Cerebellum (tissue), 5 donors: ENCODE results near the genes SRRM5, ZNF428, ZNF221, ZNF234 and CEACAM16.

DNA sequence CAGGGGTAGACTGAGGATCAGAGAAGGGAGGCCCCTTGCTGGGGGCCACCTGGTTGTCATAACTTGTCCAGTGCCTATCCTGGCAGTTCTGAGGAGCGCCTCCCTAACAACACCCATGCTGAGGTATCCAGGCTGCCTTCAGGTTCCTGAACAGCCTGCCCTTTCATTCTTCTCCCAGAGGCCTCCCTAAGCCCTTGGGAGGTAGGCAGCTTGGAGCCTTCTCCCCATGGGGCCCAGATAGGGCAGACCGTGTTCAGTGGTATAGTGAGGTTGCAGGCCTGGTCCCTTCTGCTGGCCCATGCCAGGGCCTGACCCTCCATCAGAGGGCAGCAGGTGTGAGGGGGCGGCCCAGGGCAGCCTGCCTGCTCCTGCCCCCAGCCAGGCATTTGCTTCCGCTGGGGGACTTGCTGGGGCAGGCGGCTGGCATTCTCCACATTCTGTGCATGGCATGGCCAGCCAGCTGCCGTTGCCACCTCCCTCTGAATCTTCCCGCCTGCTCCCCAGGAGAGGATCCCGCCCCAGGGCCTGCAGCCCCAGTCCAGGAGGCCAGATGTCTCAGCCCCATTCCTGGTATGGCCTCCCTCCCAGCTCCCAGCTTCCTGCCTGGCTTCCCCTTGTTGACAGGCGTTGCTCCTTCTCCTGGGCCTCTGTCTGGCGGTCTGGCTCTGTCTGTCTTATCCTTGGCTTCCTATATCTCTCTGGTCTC lies 8.8 kb downstream of the CIC start:
- PRO-cap, 3 experiments = no peak in any of the 3 experiments
- RAMPAGE, long total RNA = no peak

- PRO-cap, 3 experiments = no peak in any of the 3 experiments
- RAMPAGE, long total RNA = no peak
These were observed 9.4 kb downstream of the CIC start for GRCh38 chr19:42278423-42278950.

GRCh38 chr19:42281122-42281703 lies 12.2 kb downstream of the CIC start:
- PRO-cap, 3 experiments = peak in 2 of 3 experiments; most common minus-strand start chr19:42281634 (in 2)
- RAMPAGE, long total RNA = no peak

DNA sequence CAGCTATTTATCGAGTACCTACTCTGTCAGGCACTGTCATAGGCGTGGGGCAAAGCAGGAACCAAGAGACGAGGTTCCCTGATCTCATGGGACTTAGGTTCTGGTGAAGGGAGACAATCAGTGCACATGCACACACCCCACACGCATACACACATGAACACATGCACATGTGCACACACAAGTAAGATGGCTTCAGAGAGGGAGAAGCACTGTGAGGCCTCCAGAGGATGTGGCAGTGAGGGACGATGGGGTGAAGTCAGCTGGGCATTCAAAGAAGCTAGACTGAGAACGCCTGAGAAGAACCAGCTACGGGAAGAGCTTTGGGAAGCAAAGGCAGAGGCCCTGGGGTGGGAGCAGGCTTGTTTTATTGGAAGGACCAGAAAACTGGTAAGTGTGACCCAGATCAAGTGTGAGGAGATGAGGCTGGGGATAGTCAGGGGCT lies 13.1 kb downstream of the CNFN start:
- PRO-cap, 3 experiments = no peak in any of the 3 experiments
- RAMPAGE, long total RNA = no peak

DNA sequence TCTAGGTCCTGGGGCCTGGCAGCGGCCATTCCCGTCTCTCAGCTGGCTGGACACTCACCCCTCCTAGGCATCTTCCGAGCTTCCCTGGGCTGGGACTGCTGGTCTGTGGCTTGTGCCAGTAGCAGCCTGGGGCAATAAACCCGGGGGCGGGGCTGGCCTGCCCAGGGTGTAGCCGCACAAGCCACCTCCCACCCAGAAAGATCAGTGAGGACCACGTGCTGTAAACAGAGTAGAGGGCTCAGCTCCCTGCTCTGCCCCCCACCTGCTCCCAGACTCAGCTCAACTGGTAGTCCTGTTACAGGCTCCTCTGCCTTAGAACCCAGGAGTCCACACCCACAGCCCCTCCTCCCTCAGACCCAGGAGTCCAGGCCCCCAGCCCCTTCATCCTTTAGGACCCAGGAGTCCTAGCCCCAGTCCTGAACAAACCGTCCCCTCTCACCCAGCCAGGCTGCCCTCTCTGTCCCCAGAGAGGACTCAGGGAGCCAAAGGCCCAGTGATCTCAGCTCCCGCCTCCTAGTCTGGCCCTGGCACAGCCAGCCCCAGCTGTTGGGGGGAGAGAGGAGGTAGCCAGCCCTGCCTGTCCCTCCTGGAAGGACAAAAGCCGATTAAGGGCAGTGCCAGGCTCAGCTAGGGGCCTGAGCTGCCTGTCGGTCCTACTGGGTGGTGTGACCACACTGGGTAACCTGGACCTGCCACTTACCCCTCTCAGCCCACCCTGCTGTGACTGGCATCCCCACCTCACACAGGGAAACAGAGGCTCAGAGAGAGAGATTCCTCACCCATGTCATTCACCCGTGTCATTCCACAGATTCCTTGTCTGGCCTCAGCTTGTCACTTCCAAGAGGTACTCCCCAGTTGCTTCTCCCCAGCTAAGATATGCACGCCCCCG lies 14.6 kb downstream of the LIPE start:
- PRO-cap, 3 experiments = no peak in any of the 3 experiments
- RAMPAGE, long total RNA = no peak

GRCh38 chr19:43574811-43575369 lies 437 bp downstream of the XRCC1 start:
- PRO-cap, 3 experiments = no peak in any of the 3 experiments
- RAMPAGE, long total RNA = no peak

DNA sequence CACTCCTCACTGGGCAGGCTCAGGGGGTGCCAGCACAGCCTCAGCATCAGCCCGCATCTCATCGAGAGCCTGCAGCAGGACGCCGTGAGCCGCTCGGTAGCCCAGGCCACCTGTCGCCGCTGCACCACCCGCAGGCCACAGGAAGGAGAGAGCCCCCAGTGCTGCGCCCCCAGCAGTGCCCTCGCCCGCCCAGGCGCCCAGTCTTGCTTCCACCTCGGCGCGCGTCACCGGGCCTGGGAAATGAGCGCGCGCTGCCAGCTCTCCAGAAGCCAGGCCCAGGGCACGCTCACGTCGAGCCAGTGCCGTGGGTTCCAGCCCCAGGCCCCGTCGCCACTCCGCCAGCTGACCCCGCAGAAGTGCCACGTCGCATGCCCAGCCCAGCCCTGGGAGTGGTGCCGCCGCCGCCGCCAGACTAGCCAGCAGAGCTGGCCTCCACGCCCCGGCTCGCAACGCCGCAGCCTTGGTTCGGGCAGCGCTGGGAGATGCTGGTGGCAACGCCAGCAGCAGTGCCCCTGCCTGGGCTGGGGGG lies 3.9 kb downstream of the IRGQ start:
- PRO-cap, 3 experiments = no peak in any of the 3 experiments
- RAMPAGE, long total RNA = no peak

- PRO-cap, 3 experiments = no peak in any of the 3 experiments
- RAMPAGE, long total RNA = no peak
These were observed at the start of gene SRRM5 for GRCh38 chr19:43611913-43612305. SRRM5 (plus strand) TSS chr19:43612088.

- PRO-cap, 3 experiments = peak in 3 of 3 experiments; most common plus-strand start chr19:43619691 (in 2); most common minus-strand start chr19:43619629 (in 2)
- RAMPAGE, long total RNA = start-site peak on the minus strand at chr19:43619584-43619620, 1,866 and 1,547 reads in 2 replicates
These were observed at the start of gene ZNF428 for GRCh38 chr19:43618644-43619766. ZNF428 (minus strand) TSS chr19:43619629.

- PRO-cap, 3 experiments = no peak in any of the 3 experiments
- RAMPAGE, long total RNA = no peak
These were observed 10.7 kb upstream of the CADM4 start for GRCh38 chr19:43650464-43650663.

GRCh38 chr19:43766193-43766882 lies 11.6 kb upstream of the SMG9 start:
- PRO-cap, 3 experiments = no peak in any of the 3 experiments
- RAMPAGE, long total RNA = no peak

DNA sequence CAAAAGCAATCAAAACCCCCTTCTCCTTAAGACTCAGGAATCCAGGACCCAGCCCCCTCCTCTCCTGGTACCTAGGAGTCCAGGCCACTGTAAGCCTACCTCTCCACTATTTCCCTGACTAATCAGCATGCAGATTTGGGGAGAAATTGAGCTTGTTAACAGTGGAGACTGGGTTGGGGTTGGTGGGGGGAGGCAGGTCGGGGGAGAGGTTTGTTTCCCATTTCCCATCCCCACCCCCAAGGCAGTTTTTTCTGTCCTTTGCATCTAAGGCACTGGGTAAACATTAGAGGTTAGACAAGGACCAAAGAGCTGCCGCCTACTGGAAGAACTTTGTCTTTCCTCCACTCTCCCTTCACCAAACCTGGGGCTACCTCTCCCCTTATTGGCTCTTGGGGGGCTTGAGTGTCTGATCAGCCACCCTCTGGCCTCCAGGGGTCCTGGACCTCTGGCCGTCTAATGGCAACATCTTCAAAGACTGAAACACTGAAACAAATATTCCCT lies 971 bp downstream of the KCNN4 start:
- PRO-cap, 3 experiments = no peak in any of the 3 experiments
- RAMPAGE, long total RNA = no peak

DNA sequence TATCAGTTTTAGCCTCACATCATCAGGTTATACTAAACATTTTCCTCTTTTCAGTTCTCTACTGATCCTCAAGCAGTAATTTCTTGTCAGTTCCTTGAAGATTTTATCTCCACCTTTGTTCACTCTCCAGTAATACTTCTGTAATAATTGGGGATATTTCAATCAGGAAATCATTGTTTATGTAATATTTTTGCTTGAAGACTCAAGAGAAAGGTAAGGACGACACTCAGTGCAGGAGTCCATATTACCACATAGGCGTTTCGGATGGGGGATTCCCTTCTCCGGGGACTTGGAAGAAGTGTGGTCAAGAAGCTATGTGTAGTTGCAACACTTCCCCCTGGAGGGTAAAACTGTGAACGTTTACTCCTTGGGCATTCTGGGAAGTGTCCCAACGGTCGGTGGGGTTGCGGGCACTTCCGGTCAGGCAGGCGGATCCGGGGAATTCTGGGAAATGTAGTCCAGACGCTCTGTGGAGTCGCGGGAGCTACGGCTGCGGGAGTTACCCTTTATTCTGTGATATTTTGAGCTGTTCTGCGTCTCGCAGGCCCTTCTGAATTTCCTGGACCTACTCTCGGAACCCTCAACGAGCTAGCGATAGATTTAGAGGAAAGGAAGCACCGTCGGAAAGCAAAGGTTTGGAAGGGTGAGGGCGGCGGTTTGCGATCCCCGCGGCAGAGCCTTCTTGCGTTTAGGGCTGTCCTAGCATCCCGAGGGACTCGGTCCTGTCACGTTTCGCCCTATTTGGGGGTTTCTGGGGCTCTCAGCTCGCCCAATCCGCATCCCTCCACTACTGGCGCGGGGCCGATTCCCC lies at the start of gene ZNF221:
Gene ZNF221 (plus strand): TSS at position 461 of the 811 bp plus-strand sequence.
- PRO-cap, 3 experiments = peak in 3 of 3 experiments; most common plus-strand start position 461 of the sequence (in 3); most common minus-strand start position 354 of the sequence (in 1)
- RAMPAGE, long total RNA = no peak

DNA sequence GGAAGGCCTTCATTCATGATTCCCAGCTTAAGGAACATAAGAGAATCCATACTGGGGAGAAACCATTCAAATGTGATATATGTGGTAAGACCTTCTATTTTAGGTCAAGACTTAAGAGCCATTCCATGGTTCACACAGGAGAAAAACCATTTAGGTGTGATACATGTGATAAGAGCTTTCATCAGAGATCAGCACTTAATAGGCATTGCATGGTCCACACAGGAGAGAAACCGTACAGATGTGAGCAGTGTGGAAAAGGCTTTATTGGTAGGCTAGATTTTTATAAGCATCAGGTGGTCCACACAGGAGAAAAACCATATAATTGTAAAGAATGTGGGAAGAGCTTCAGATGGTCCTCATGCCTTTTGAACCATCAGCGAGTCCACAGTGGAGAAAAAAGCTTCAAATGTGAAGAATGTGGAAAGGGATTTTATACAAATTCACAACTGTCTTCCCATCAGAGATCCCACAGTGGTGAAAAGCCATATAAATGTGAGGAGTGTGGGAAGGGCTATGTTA lies 6.0 kb upstream of the ZNF230 start:
- PRO-cap, 3 experiments = no peak in any of the 3 experiments
- RAMPAGE, long total RNA = no peak

- PRO-cap, 3 experiments = no peak in any of the 3 experiments
- RAMPAGE, long total RNA = no peak
These were observed 1.2 kb upstream of the ZNF225 start for GRCh38 chr19:44111845-44112491.

DNA sequence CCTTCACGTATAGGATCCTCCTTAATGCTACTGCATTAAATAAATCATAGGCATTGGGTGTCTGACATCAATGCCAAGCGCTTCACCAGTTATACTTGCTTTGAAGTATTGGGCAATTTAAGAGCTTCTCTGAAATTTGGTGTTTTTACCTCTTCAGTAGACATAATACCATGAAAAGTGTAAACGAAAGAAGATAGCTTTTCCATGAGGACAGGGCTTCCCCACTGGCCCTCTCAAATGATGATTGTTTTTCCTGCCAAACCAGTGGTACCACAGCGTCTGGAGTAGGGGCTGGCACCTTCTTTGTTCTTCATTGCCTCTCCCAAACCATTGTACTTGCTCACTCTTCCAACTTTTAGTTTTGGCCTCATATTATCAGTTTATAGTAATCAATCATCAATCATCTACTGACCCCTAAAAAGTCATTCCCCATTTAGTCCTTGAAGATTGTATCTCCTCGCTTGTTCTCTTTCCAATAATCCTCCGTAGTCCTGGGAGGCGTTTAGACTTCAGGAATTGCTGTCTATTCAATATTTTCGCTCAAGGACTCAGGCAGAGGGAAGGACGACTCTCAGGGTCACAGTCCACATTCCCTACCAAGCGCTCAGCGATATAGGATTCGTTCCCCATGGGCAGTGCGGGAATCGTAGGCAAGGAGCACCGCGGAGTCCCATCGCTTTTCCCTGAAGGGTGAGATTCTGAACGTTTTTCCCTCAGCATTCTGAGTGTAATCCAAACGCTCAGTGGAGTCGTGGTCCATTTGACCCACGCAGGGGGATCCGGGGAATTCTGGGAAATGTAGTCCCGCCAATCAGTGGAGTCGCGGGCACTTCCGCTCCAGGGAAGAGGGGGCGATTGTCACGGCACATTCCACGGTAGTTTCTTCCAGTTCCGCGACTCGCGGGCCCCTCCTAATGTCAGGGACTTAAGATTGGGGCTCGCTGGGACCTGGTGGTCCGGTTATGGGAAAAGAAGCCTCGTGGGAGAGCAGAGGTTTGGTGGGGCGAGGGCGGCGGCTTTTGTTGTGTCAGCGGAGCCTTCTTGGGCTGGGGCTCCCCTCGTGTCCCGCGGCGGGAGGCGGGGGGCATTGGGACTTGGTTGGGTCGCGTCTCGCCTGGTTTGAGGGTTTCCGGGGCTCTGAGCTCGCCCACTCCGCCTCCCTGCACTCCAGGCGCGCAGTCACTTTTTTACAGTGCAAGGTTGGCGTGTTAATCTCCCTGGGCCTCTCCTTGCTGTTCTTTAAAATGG lies at the start of gene ZNF234:
Gene ZNF234 (plus strand): TSS at position 814 of the 1,248 bp plus-strand sequence.
- PRO-cap, 3 experiments = peak in 3 of 3 experiments; most common plus-strand start position 814 of the sequence (in 1); most common minus-strand start position 672 of the sequence (in 3)
- RAMPAGE, long total RNA = start-site peak on the minus strand centred at position 728 of the sequence, 88 bp wide, 115 and 14 reads in 2 replicates

- PRO-cap, 3 experiments = no peak in any of the 3 experiments
- RAMPAGE, long total RNA = no peak
These were observed 25.6 kb upstream of the IGSF23 start for GRCh38 chr19:44587626-44588329.

- PRO-cap, 3 experiments = no peak in any of the 3 experiments
- RAMPAGE, long total RNA = no peak
These were observed 23.0 kb upstream of the IGSF23 start for GRCh38 chr19:44590234-44590799.

- PRO-cap, 3 experiments = no peak in any of the 3 experiments
- RAMPAGE, long total RNA = no peak
These were observed 1.2 kb downstream of the CEACAM19 start for GRCh38 chr19:44672288-44673074.

DNA sequence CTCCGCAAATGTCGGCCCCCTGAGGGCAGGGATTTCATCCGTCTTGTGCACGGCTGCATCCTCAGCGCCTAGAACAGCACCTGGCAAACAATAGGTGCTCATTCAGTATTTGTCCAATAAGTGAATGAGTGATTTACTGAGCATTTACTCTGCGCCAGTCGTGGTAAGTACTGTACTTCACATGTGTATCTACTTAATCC lies at the start of gene CEACAM16:
Gene CEACAM16 (plus strand): TSS at position 54 of the 200 bp plus-strand sequence.
- PRO-cap, 3 experiments = no peak in any of the 3 experiments
- RAMPAGE, long total RNA = no peak